ENCODE measurements around the genes MACROH2A1 and DCANP1.

DNA sequence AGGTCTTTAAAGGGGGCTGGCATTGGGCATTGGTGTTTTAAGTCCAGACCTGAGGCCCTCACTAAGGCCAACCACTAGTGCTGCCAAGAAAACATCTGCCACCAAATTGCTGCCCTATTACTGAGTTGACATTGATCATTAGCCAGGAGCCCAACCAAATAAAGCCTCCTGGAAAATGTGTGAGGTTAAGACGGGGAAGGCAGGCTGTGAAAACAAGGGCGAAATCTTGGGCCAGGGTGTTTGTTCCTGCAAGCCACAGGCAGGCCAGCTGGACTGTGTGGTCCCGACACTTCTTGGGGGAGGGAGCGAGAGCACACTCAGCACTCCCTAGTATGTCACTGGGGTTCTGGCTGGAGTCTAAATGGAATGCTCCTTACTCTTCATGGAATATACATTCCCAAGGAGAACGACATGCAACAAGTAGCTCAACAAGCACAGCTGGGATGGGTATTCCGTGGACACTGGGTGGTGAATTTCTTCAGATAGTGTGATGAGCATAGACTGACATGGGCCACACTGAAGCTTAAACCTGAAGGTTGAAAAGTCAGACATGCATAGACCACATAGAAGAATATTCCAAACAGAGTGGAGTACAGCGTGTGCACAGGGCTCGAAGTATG lies 5.2 kb downstream of the JADE2 start:
- RAMPAGE, long total RNA: no peak
- RRBS: no CpG with 5 or more reads among the region's 8 CpGs

DNA sequence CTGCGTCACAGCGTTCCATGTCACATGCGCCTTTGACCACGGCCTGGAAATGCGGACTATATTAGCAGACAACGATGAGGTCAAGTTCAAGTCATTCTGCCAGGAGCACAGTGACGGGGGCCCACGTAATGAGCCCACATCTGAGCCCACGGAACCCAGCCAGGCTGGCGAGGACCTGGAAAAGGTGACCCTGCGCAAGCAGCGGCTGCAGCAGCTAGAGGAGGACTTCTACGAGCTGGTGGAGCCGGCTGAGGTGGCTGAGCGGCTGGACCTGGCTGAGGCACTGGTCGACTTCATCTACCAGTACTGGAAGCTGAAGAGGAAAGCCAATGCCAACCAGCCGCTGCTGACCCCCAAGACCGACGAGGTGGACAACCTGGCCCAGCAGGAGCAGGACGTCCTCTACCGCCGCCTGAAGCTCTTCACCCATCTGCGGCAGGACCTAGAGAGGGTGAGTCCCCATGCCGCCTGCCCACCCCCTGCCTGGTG lies 40.7 kb downstream of the JADE2 start:
- RAMPAGE, long total RNA: no peak
- RRBS: no CpG with 5 or more reads among the region's 24 CpGs

GRCh38 chr5:134569409-134569763 lies 43.9 kb downstream of the JADE2 start:
- RAMPAGE, long total RNA: no peak
- RRBS: no CpG with 5 or more reads among the region's 10 CpGs

DNA sequence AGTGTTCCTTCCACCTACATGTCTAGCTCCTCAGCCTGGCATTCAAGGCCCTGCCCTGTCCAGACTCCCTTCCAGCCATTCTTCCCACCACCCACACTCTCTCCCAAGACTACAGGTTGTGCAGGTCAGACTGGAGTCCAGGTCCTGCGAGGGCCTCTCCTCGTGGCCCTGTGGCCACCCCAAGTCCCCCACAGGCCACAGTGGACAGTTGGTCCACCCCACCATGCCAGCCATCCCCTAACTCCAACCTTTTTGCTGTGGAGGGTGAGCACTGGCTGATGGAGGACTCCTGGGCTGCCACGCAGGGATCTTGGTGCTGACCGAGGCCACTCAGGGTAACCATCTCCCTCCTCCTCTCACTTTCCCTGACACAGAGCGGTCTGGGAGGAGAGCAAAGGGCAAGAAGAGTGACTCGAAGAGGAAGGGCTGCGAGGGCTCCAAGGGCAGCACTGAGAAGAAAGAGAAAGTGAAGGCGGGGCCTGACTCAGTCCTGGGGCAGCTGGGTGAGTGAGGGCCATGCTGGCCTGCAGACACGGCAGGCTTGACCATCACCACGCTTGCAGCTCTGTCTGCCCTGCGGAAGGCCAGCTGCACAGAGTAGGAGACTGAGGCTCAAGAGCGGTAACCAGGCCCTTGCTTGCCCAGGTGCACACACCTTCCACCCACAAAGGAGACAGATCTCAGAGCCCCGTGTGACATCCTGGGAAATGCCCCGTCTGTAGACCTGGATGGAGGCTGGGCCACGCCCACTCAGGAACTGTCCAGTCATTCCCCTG lies 51.1 kb downstream of the JADE2 start:
- RAMPAGE, long total RNA: no peak
- RRBS: no CpG with 5 or more reads among the region's 15 CpGs

DNA sequence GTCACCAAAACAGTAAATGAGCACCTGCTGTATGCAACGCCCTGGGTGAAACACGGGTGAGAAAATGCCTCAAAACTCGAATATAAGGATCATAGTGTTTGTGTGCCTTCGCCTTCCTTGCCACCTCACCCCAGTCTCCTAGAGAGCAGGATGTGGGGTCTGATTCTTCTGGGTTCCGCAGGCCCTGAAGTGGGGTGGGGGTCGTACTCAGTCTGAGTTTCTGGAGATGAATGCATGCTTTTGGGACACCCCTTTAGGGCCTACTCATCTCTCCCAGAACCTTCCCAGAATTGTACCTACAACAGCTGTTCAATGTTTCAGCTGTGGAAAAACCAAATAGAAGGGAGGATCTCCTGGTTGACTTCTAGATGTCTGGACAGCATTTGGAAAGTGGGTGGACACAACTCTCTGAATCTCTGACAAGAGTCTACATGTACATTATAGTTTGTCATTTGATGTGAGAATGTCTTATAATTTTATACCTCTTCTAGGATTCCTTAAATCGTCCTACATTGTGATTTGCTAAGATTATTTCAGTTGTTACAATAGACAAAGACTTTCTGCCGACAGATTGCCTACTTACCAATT lies 889 bp downstream of the SEC24A start:
- RAMPAGE, long total RNA: no peak
- RRBS: no CpG with 5 or more reads among the region's 8 CpGs

DNA sequence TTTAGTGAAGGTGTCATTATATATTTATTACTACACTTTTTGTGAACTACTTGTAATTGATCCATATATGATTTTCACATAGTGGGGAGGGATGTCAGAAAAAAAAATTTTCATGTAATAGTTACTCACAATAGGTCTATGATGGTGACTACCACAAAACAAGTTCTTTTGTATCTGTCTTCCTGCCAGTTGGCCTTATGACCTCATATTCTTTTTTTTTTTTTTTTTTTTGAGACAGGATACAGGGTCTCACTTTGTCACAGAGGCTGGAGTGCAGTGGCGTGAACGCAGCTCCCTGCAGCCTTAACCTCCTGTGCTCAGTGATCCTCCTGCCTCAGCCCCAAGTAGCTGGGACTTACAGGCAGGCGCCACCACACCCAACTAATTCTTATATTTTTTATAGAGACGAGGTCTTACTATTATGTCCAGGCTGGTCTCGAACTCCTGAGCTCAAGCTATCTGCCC lies 10.9 kb downstream of the SEC24A start:
- RAMPAGE, long total RNA: no peak
- RRBS: no CpG with 5 or more reads among the region's 5 CpGs

- RAMPAGE, long total RNA: no peak
- RRBS: no CpG with 5 or more reads among the region's 6 CpGs
These were observed 715 bp upstream of the TXNDC15 start for GRCh38 chr5:134873415-134873896.

DNA sequence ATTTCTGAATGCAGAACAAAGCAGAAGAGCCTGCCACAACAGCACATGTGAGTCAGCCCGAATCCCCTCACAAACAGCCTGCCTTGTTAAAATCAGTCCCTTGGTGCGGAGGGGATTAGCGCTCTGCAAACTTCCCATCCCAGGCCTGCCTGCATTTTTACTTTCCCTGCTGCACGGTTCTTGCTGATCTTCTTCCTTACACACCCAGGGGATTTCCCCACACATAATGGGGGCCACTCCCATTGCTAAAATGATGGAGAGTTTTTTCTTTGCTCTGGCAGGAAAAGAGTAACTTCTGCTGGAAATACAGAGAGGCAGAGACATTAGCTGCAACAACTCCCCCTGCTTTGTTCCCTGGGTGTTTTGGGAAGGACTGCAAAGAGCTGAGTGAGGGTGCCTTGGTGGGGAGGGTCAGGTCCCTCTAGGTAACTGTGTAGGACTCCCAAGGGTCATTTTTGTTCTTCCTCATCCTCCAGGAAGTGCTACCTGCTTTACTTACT lies 78.4 kb upstream of the PITX1 start:
- RAMPAGE, long total RNA: no peak
- RRBS: no CpG with 5 or more reads among the region's 4 CpGs

DNA sequence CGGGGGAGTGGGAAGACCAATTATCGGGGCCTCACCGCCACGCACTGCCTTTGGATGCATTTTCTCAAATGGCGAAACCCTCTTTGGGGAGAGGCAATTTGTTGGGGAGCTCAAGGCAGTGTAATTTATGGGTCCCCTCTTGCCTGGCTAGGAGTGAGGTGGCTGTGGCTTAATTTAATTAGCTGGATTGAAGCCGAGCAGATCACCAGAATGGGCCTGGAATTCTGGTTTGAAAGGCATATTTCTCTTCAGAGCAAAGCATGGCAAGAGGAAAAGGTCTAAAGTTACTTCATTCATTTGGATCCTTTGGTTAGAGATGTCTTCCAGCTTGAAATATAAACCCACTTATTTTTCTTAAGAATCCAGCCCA lies 79.6 kb upstream of the PITX1 start:
- RAMPAGE, long total RNA: no peak
- RRBS: no CpG with 5 or more reads among the region's 6 CpGs

DNA sequence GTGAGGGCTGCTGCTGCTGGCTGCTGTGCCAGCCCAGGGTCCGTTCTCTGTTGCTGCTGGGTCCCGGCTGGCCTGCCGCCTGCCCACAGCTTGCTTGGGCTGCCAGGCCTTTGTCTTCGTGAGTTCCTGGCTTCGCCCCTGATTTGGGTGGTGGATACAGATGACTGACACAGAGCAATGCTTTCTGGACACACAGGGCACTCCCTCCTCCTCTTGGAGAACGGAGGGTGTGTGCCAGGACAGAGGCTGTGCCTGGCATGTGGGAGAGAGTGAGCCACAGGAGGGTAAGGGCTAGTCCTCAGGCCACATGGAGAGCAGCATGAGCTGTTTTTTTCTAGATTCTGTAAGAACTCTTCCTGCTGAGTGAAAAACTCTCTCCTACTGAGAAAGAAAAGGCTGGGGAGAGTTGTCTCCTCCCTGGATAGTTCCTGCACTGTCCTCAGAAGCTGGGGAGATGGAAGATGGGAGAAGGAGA lies 166.0 kb downstream of the MACROH2A1 start:
- RAMPAGE, long total RNA: no peak
- RRBS: no CpG with 5 or more reads among the region's 6 CpGs

DNA sequence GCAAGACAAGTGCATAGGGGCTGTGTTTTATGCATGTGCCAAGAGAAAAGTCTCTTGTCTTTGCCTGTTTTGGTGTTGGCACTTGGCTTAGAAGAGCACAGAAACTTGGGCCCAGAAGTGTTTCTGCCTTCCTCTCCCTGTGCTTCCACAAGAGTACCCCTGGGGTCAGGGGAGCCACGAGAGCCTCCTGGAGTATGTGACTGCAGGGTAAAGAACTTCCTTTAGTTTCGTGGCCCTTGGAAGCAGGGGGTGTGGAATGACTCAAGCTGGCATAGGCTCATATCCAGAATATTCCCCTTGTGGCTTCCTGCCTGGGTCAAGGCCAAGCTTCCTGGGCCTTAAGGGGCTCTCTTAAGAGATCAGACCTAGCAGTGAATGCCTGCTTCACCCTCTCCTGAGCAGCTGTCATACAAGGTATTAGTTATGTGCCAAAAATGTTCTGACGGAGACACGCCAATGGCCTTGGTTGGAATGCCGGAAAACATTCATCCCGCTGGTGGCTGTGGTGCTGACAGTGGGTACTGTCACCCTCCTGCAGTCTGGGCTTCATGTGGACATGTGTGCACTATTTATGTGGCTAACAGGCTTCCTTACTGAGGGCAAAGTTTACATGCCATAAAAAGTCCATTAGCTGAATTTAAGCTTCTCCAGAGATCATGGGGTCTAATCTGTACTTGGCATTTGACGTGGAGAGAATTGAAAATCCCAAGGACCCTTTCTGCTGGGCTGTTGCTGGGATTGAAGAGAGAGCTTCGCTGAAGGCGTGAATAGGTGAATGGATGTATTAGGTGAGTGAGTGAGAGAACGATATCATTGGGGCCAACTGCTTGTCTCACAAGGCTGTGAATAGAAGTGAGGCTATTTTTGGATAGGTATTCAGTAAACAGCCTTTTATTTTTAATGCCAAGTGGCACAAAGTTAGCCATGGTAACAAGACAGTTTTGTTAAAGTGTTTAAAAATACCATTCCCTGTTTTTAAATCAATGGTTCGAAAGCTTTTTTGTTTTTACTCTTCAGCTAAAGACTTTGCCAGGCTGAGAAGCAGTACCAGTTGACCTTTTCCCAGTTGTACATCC lies 156.8 kb downstream of the MACROH2A1 start:
- RAMPAGE, long total RNA: no peak
- RRBS: no CpG with 5 or more reads among the region's 11 CpGs

DNA sequence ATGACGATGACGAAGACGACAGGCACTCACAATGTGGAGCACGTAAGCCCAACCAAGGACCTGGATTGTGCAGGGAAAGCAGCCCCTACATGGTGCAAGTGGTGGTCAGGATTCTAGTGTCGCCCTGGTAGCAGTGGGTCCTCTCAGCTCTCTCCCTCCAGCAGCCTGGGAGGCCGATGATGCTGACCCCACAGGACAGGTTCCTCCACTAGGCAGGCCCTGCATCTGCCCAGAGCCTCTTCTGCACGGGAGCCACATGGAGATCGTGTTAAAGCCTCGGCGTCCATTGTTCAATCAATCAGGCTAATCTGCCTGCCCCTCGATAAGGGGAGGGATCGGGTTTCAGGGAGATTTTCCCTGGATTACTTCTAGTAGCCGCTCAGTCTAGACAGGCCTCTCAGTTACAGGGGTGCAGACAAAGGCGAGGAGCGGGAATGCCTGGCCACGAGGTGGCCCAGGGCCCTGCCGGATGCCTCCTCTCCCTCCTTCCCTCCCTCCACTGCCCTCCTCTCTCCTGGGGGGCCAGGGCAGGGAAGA lies 91.6 kb downstream of the MACROH2A1 start:
- RAMPAGE, long total RNA: no peak
- RRBS: no CpG with 5 or more reads among the region's 17 CpGs

DNA sequence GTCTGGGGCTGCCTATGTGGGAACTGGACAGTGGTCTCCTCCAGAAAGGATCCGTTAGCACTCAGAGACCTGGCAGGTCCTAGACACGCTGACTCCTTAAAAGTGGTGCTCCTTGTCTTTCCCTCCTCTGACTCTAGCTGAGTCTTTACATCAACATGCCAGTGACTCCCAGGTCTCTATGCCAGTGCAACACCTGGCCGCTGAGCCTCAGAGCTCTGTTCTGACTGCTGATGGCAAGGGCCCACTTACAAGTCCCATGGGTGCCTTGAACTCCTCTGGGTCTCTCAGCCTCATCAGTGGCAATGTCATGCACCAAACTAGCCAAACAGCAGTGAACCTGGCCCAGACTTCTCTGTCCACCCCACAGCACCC lies 7.7 kb downstream of the MACROH2A1 start:
- RAMPAGE, long total RNA: no peak
- RRBS: no CpG with 5 or more reads among the region's 3 CpGs

DNA sequence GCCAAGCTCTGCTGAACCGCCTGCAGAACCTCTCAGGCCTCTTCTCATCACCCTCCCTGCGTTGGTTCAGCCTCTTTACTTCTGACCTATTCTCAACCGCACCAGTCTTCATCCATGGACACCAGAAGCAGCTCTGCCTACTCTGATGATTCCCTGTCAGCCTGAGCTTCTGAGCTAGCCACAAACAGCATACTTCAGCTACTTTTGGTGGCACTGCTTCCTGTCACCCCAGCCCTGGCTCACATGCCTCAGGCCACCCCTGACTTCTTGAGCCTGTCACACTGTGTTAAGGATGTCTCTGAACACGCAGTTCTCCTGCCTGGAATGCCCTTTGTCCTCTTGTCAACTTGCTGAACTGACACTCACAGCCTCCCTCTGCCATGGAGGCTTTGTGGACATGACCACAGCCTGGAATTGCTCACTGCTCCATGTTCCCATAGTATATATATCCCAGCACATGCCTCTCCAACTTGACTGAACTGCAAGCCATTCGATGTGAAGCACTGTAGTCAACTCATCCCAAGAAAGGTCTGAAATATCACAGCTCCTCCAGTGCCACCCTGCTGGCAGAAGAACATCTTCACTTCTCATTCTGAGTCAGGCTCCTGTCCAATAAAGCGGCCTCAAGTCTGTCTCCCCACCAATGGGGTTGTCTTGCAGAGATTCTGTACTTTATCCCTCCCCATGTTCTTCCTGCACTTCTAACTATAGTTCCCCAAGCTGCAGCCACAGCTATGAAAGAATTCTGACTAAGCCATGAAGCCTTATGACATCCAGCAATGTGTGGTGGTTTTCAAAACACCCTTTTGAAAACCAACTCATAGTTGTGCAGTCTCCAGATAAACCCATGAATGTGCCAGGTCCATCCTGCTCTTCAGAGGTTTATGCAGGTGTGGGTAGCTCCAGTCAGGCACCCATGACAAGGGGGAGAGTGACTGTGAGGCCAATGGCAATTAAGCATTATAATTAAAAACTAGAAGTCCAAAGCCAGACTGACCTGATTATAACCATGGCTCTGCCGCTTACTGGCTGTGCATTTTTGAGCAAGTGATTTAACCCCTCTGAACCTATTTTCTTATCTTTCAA lies 6.9 kb downstream of the MACROH2A1 start:
- RAMPAGE, long total RNA: no peak
- RRBS: no CpG with 5 or more reads among the region's 7 CpGs

- RAMPAGE, long total RNA: no peak
- RRBS: no CpG with 5 or more reads among the region's 3 CpGs
These were observed 5.8 kb downstream of the MACROH2A1 start for GRCh38 chr5:135393013-135393858.

- RAMPAGE, long total RNA: start-site peak on the minus strand at chr5:135399139-135399191, 377 and 273 reads in 2 replicates
- RRBS: 1% methylated on average over 16 of the region's 79 CpGs
These were observed at the start of gene MACROH2A1 for GRCh38 chr5:135399122-135400050. TSS of gene MACROH2A1 (minus strand) at chr5:135399231.

- RAMPAGE, long total RNA: no peak
- RRBS: no CpG with 5 or more reads among the region's 5 CpGs
These were observed at the start of gene DCANP1 for GRCh38 chr5:135447150-135447700. TSS of gene DCANP1 (minus strand) at chr5:135447348.

- RAMPAGE, long total RNA: no peak
- RRBS: 2% methylated on average over 17 of the region's 47 CpGs
These were observed 630 bp downstream of the SLC25A48 start for GRCh38 chr5:135834836-135835750.

- RAMPAGE, long total RNA: no peak
- RRBS: no CpG with 5 or more reads among the region's 2 CpGs
These were observed 9.5 kb downstream of the SLC25A48 start for GRCh38 chr5:135844044-135844366.

GRCh38 chr5:135929798-135930564 lies 24.8 kb downstream of the LECT2 start:
- RAMPAGE, long total RNA: no peak
- RRBS: 2% methylated on average over 18 of the region's 63 CpGs

Data from epithelial cell of alveolus of lung (primary cell).